LUHMES (cell line): Measurements from ENCODE around the genes EBF3 and TCERG1L.

- PRO-cap = no peak
Observed at GRCh38 chr10:126950249-126951196, 45.3 kb downstream of the DOCK1 start.

DNA sequence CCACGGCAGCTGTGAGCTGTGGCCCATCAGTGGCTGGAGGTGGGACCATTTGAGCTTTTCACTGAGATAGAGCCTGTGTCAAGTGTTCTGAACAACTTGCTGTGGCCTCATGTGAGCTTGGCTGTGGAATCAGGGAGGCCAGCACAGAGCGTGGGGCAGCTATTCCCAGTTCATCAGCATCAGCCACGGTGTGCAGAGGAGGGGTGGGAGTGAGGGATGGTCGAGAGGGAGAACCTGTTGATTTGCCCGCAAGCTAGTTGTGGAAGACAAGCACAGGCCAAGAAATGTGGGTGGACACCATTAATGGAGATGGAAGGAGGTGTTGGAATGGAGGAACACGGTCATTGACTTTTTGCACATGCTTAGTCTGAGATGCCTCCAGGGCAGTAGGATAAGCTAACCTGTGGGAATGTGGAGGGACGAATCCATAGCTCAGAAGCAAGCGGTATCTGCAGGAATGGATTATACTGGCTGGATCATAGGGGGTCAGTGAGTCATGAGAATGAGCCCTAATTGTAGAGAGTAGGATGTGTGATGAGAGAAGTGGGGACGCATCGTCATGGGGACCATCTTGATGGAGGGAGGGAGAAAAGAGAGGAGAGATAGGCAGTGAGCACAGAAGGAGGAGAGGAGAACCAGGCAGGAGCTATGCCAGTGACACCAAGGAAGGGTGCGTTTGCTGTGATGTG, 100.6 kb upstream of the INSYN2A start:
- PRO-cap = no peak

GRCh38 chr10:127323707-127324024, 127.3 kb upstream of the INSYN2A start:
- PRO-cap = no peak

DNA sequence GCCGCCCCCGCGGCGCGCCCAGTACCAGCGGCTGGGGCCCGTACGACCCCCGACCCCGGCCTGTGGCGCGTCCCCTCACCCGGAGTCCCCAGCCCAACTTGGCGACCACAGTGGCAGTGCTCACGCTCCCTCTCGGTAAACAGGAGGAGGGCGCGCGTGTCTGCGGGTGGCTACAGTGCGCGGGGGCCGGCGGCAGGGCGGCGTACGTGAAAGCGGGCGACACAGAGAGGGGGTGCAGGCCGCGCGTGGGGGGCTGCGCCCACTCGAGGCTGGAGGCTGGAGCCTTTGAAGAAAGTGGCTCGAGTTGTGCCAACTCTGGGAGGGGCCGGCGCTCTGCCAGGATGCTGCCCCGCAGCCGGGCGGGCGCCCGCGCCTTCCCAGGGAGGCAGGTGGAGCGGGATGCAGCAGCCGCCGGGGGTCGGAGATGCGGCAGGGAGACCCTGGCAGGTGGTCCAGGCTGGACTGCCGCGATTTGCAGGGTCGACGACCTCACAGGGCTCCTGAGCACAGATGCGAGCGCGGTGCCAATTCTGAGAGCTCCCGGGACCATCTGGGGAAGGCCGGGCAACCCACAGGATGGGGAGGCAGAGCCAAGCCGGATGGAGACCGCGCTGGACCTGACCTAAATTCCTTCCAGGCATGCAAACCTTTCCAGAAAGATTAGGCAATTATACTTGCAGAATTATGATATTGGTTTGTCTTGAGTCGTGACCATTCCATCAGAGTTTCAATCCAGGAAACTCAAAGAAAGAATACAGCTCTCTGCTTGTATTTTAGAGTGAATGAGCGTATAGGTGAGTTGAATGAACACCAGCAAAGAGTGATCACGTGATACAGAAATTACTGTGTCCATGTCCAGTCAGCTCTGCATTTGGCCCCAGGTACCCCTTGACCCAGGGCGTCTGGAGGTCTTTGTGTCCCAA, 811 bp downstream of the PTPRE start:
- PRO-cap = no peak

GRCh38 chr10:127997693-127998391, 90.9 kb downstream of the PTPRE start:
- PRO-cap = no peak

DNA sequence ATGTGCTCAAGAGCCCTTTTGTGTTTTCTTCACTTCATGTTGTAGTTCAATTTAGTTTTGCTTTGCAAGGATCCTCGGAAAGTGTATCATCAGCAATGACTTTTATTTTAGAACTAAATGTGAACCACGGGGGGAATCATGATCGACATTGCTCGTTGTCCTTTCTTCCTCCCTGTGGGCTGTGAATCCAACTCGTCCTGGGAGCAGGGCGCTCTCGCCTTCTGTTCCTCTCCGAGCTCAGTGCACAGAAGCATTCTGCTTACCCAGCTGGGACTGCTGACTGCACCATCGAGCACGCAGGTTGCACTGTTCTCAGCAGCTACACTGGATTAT, 92.3 kb downstream of the PTPRE start:
- PRO-cap = unidirectional peak, minus-strand start at position 224 of the sequence

GRCh38 chr10:128057769-128058118, 68.5 kb downstream of the MKI67 start:
- PRO-cap = no peak

DNA sequence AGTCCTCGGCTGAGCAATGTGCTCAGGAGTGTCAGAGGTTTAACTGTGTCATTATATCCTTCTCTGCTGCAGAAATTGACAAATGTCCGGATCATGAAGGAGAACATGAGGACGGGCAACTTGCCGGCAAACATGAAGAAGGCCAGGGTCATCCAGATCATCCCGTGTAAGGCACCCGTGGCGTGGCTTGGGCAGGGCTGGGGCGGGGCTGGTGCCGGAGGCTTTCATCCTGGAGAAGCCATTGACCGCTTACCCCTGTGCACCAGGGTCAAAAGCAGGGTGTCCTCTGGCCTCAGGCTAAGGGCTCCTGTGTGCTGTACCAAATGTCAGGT, 55.5 kb downstream of the MKI67 start:
- PRO-cap = no peak

GRCh38 chr10:128102315-128103045, 23.7 kb downstream of the MKI67 start:
- PRO-cap = no peak

DNA sequence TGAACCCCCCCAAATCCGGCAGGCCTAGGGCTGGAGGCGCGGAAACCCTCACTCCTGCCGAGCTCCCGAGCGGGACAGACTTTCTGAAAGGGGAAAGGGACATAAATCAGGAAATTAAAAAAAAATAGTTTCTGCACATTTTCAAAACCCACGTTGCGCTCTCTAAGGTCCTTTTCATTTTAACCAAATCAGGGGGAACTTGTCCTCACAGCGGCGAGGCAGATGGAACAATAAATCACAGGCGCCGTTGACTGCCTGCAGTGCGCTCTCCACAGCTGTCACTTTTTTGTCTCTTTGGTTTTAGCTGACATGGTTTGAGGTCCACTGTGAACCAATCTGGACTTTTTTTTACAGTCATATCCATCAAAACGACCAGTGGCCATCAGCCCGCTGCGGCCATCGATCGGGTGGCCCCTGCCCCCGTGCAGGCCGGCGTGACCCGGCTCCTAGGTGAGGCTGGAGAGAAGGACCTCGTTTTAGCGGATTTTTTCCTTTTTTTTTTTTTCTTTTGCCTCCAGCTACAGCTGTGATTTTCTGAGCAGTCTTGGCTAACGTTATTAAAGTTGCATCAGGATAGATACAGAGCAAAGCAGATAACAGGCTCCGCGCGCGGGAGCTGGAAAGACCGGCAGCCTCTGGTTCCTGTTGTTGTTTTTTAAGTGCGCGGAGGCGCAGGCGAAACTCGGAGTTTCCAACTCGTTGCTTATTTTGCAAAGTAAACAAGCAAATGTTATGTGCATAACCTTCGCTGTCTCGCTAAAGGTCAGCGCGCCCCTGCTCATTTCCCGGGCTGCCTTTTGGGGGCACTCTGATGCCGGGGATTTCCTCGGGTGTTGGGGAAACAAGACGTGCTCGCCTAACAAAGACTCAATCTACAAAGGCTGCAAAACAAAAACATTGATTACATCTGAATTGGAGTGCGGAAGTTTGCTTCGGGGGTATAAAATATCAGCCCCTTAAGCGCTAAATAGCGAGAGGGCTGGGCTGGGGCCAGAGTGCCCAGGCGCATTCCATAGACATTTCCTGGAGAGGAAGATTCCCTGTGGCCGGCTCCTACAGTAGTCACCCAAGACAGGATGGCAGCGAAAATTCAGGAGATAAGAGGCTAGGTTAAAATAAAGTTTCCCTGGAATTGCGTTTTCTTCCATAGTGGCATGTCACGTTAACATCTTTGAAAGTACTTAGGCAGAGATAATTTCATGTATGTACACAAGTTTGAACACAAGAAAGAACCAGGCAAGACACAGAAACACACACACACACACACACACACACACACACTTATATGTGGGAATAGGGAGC, 414.9 kb upstream of the MKI67 start:
- PRO-cap = bidirectional peak, plus-strand start at position 280 of the sequence, minus-strand start at position 232 of the sequence

DNA sequence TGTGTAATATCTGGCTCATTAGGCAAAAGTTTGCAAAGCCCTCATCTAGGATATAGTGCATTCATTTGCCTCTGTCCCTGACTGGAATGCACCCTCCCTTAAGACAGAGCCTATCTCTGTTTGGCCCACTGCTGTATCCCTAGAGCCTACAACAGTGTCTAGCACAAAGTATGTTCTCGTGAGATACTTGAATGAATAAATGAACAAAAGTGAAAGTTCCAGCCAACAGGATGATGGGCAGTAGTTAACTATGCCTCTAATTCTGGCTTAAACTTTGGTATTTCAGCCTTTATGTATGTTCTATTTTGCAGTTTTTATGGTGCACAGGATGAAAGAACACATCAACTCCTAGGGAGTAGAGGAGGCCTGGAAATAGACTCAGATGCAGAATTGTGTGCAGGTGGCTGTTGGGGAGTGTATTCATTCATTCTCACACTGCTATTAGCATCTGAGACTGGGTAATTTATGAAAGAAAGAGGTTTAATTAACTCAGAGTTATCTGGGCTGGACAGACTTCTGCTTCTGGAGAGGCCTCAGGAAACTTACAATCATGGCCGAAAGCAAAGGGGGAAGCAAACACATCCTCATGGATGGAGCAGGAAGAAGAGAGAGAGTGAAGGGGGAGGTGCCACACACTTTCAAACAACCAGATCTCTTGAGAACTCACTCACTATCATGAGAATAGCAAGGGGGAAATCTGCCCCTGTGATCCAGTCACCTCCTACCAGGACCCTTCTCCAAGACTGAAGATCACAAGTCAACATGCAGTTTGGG, 143.9 kb downstream of the MGMT start:
- PRO-cap = no peak

DNA sequence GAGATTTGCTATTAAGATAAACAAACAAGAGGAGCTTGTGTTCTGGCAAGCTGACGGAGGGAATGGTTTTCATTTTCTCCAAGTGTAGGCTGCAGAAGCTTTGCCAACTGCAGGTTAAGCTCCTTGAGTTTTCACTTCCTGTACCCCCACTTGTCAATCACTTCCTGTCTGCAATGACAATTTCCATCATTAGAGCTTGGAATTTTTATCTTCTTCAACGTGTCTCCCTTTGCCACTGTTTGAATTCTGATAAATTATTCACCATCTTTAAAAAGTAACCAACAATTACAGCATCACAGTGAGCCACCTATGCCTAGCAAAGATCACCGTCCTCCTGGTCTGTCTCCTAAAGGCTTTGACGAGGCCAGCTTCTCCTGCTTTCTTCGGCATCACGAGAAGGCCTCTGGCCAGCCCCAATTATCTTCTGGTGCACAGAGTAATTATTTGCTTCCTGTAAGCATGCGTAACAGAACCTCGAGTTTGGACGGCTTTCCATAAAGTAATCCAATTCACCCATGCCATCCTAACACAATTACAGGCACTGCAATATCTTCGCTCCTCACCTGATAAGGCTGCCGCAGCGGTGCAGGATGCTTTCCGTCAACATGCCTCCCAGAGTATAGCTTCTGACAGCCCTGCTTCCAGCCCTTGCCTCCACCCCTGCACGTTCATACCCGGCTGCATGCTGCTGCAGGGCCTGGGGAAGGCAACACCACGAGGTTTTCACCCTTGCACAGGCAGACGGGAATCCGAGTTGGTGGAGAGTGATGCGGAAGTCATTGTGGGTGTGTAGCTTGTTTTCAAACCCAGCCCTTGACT, 13.1 kb downstream of the EBF3 start:
- PRO-cap = no peak

DNA sequence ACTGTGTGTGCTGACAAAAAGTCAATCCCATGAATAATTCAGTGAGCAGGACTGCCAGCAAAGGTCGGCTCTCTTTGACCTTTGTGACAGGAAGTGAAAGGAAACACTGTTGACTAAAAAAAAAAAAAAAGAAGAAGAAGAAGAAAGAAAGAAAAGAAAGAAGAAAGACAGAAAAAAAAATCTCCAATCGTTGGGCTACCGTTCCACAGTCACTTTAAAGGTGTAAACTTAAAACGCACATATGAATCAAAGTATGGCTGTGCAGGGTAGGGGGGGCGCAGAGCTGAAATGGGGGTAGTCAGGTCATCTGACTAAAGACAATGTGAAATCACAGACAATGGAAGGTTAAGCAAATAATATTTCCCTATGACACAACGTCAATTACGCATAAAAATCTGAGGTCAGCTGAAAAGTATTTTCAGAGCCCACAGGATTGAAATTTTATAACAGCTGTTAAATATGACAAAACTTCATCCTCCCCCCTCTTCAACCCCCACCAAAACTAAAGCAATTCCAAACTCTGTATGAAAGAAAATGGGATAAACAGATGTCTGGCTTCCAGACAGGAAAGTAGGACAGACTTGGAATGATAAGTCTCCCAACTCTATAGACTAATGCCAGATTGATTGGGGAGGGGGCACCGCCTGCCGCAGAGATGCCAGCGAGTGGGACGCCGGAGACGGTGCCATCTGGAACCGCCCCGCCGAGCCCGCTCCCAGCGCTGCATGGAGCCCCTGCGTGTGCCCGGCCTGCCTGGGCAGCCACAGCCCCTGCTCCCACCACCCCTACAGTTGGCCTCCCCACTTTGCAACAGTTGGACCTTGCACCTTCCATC, 10.9 kb downstream of the EBF3 start:
- PRO-cap = no peak

DNA sequence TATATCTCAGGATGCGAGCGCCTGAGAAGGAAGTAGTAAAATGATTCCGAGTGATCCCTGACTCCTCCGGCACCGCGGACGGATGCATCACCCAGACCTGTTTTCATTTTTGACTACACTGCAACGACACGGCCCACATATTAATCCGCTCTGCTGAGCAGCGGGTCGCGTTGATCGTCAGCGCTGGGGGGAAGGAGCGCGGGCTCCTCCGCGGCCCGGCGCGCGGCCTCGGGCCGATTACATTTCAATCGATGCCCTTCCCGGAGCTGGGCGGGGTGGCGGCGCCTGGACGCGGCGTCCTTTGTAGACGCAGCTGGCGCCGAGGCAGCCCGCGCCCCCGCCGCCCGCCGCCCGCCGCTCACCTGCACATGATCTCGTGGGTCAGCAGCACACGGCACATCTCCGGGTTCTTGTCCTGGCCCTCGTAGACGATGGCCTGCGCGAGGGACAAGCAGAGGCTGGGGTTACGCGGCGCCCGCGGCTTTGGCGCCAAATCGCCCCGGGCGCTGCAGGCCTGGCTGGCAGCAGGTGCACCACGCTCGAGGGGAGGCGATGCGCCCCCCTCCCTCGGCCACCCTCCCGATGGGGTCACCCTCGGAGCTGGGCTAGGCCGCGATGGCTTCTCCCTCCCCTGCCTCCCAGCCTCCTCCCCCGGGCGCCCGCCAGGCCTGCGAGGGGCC, 5.4 kb downstream of the EBF3 start:
- PRO-cap = bidirectional peak, plus-strand start at position 366 of the sequence, minus-strand start at position 231 of the sequence

GRCh38 chr10:129959840-129960577, 4.1 kb downstream of the EBF3 start:
- PRO-cap = unidirectional peak, minus-strand start at chr10:129960418

- PRO-cap = unidirectional peak, minus-strand start at chr10:129964128; bidirectional peak, plus-strand start at chr10:129964517, minus-strand start at chr10:129964275
Observed at GRCh38 chr10:129964001-129964634, at the start of gene EBF3. Gene EBF3, minus strand, starts transcription at chr10:129964274.

DNA sequence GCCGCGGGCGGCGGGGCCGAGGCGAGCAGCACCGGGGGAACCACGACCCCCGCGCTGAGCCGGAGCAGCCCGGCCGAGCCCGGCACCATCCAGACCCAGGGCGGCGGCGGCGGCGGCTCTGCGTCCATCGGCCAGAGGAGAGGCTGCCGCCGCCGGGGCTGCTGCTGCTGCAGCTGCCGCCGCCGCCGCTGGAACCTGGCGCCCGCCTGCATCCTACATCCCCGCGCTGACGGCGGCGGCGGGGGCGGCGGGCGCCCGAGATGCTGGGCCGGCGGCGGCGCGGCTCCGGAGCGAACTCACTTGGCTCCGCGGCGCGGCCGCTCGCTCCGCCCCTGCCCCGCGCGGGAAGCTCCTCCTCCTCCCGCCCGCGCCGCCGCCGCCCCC, at the start of gene TCERG1L:
Gene TCERG1L, minus strand, starts transcription at position 298 of the 384 bp plus-strand sequence.
- PRO-cap = no peak

- PRO-cap = no peak
Observed at GRCh38 chr10:131360115-131360355, 48.5 kb upstream of the TCERG1L start.

DNA sequence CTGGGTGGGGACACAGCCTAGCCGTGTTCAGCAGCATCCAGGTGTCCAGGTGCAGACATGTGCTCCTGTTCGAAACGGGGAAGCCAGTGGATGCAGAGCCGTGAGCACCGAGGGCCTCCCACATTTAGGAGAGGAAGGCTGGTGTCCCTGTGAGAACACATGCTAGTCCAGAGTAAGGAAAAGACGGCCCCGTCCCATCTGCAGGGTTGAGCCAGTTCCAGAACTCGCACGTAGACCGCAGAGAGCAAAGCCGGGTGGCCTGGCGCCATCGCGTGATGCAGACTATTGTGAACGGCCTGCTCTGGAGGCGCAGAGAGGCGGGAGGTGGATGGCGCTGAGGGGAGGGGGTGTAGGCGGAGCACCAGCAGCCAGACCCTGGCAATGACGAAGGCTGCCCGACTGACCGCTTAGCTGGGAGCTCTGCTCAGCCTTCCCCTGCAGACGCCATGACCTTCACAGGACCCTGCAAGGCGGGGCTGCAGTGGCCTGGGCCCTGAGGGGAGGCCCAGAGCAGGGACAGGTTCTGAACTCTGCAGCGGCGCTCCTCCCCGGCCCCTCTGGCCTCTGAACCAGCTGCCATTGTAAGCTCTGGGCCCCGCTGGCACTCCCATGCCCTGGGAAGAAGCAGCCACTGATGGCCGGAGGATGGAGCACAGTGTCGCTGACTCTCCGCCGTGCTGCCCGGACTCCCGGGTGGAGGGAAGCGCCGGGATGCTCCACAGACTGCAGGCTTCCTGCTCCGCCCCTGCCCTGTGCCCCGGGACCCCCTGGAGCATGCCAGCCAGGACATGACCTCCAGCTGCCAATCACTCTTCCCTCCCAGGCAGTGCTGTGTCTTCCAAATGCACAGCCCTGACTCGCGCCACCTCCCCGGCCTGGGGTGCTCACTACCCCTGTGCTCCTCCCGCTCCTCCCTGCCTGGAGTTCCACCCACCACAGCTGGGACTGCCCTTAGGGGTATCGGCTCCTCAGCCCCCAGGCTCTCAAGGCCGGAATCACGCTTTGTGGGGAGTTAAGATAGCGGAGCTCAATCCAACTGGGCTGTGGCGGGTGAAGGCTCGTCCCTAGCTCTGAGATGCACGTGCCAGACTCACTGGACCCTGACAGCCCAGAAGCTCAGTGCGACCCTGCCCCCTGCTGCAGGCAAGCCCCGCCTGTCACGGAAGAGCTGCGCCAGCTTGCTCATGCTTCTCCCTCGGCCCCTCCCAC, 141.9 kb upstream of the TCERG1L start:
- PRO-cap = no peak

GRCh38 chr10:131476072-131476287, 164.5 kb upstream of the TCERG1L start:
- PRO-cap = no peak